SJCRH30 (cell line): ENCODE measurements around the gene MGST1.

GRCh38 chr12:14403560-14404139 is 38.2 kb downstream of the ATF7IP start:
- RAMPAGE, long total RNA, result no peak

DNA sequence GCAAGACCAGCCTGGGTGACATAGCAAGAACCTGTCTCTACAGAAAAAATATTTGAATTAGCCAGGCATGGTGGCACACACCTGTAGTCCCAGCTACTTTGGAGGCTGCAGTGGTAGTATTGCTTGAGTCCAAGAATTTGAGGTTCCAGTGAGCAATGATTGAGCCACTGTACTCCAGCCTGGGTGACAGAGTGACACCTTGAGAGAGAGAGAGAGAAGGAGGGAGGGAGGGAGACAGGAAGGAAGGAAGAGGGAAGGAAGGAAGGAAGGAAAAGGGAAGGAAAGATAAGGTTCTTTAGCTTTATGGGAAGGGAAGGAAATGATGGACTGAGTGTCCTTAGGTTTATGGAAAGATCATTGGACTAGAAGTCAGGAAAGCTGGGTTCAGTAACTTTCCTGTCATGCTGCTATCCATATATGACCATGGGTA is 69.4 kb downstream of the ATF7IP start:
- RAMPAGE, long total RNA, result no peak

- RAMPAGE, long total RNA, result no peak
Observed at GRCh38 chr12:14770674-14771051, 268 bp downstream of the H4C16 start.

- RAMPAGE, long total RNA, result no peak
Observed at GRCh38 chr12:14793457-14794140, 9.7 kb downstream of the WBP11 start.

GRCh38 chr12:14881814-14882331 is 3.8 kb downstream of the MGP start:
- RAMPAGE, long total RNA, result no peak

- RAMPAGE, long total RNA, result no peak
Observed at GRCh38 chr12:14910600-14911489, 25.2 kb upstream of the MGP start.

GRCh38 chr12:14952190-14952994 is 9.0 kb downstream of the ARHGDIB start:
- RAMPAGE, long total RNA, result no peak

- RAMPAGE, long total RNA, result no peak
Observed at GRCh38 chr12:14957875-14958394, 3.5 kb downstream of the ARHGDIB start.

GRCh38 chr12:15157199-15158096 is 63.8 kb downstream of the RERG start:
- RAMPAGE, long total RNA, result no peak

- RAMPAGE, long total RNA, result no peak
Observed at GRCh38 chr12:15168202-15168915, 52.9 kb downstream of the RERG start.

GRCh38 chr12:15430283-15430600 is 107.9 kb downstream of the PTPRO start:
- RAMPAGE, long total RNA, result no peak

GRCh38 chr12:15719380-15719596 is 69.9 kb downstream of the EPS8 start:
- RAMPAGE, long total RNA, result no peak

- RAMPAGE, long total RNA, result no peak
Observed at GRCh38 chr12:15928765-15929389, 17.7 kb downstream of the DERA start.

GRCh38 chr12:15995079-15996221 is 84.3 kb downstream of the DERA start:
- RAMPAGE, long total RNA, result no peak

GRCh38 chr12:16347337-16347923 is at the start of gene MGST1:
MGST1 (plus strand) TSS chr12:16347645.
- RAMPAGE, long total RNA, result no peak

GRCh38 chr12:16347924-16348303 is 469 bp downstream of the MGST1 start:
- RAMPAGE, long total RNA, result no peak

DNA sequence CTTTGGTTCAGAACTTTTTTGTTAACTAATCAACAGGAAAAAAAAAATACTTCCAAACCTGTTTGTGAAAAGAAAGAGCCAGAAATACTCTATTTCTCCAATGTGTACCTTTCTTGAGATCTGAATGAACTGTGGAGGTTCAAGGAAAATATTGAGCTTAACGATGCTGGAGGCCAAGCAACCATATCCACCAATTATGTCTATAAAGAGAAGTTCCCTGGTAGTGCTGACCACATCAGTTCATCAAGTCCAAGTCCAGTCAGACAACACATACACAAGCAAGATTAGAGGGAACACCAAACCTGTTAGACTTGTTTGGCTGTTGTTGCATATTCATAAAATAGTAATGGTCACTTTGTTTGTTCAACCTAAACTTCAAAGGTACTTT is 81.7 kb downstream of the LMO3 start:
- RAMPAGE, long total RNA, result no peak

GRCh38 chr12:16609936-16610894 is 4.3 kb upstream of the LMO3 start:
- RAMPAGE, long total RNA, result no peak

DNA sequence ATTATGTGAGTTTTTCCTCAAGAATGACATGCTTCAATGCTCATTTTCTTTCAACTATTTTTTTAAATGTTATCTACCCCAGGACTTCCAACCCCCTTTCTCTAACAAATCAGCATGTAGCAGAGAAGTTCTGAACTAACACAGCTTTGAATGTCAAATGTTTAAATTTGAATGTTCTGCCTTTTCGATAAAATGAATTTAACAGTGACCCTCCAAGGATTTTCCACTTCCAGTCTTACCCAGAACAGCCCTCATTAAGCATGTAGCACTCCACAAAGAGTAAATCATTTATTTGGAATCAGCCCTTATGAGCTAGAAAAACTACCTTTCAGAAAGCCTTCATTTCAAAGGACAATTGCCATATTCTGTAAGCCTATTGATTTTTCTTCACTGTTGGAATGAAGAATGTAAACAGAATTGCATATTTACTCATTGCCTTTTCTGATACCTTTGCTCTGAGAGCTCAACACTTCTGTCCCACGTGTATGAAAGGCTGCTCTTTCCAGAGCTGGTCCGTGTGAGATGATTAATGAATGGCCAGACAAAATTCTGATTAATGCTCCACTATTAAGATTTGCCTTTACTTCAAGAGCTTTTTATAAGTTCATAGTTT is 63.2 kb upstream of the PLEKHA5 start:
- RAMPAGE, long total RNA, result no peak

DNA sequence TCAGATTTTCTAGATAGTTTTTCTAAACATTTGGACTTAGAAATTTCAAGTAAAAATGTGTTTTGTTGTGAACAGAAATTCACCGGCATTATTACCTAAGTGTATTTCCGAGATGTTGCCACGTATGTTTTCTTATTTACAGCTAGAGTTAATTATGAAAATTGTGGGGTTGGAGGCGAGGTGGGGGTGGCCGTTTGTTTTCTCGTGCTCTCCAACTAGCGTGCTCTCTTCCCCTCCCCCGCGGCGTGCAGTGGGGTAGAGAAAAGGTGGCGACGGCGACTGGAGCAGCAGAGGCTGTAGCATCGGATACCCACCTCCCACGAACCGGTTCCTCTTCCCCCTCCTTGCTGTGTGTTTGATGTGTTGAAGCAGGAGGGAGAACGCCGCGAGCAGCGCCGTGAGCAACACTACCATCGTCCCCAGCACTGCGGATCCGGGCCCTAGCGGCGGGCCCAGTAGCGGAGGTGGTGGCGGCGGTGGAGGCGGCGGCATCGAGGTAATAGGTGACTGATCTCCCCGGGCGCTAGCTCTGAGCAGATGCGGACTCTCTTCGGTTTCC is 133.1 kb upstream of the AEBP2 start:
- RAMPAGE, long total RNA, result no peak